ENCODE measurements around a stretch of chr4.

- PRO-cap: no peak
These were observed 69.3 kb downstream of the SORBS2 start for GRCh38 chr4:185742674-185743148.

- PRO-cap: no peak
These were observed 53.5 kb downstream of the SORBS2 start for GRCh38 chr4:185758243-185759124.

- PRO-cap: unidirectional peak, plus-strand start at chr4:185774165
These were observed 38.0 kb downstream of the SORBS2 start for GRCh38 chr4:185773952-185774339.

GRCh38 chr4:185774706-185775180, 37.3 kb downstream of the SORBS2 start:
- PRO-cap: no peak

- PRO-cap: no peak
These were observed 8.6 kb upstream of the SORBS2 start for GRCh38 chr4:185820480-185821129.

- PRO-cap: no peak
These were observed 41.7 kb upstream of the TLR3 start for GRCh38 chr4:186027221-186027720.

GRCh38 chr4:186039686-186040300, 29.2 kb upstream of the TLR3 start:
- PRO-cap: no peak

DNA sequence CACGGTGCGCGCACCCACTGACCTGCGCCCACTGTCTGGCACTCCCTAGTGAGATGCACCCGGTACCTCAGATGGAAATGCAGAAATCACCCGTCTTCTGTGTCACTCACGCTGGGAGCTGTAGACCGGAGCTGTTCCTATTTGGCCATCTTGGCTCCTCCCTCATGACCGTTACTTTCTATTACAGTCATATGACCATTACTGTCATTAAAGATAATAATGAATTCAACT, 47.2 kb downstream of the TLR3 start:
- PRO-cap: no peak

GRCh38 chr4:186132944-186133143, 58.5 kb upstream of the CYP4V2 start:
- PRO-cap: no peak

GRCh38 chr4:186195924-186196563, 4.7 kb downstream of the CYP4V2 start:
- PRO-cap: no peak

- PRO-cap: no peak
These were observed 14.7 kb downstream of the KLKB1 start for GRCh38 chr4:186242103-186242334.

- PRO-cap: no peak
These were observed 5.9 kb upstream of the F11 start for GRCh38 chr4:186259912-186260592.

DNA sequence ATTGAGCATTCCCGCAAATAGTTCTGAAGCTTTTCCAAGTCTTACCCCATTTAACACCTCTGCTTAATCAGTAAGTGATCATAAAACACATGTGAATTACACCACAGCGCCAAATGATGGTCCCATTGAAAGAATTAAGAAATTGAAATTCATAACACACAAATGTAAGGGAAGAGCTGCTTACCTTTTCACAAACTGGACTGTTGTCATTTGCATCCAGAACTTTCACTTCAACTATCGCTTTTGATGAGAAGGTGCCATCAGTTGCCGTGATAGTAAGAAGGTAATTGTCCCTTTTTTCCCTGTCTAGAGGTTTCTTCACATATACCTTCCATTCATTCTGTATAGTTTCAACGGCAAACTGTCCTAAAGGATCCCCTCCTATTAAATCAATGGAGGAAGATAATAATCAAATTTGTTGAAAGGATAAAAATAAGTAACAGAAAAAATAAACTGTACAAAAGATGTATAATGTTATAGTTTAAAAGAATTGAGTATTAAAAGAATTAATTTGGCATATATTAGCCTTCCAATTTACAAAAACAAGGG, 61.5 kb upstream of the MTNR1A start:
- PRO-cap: no peak

DNA sequence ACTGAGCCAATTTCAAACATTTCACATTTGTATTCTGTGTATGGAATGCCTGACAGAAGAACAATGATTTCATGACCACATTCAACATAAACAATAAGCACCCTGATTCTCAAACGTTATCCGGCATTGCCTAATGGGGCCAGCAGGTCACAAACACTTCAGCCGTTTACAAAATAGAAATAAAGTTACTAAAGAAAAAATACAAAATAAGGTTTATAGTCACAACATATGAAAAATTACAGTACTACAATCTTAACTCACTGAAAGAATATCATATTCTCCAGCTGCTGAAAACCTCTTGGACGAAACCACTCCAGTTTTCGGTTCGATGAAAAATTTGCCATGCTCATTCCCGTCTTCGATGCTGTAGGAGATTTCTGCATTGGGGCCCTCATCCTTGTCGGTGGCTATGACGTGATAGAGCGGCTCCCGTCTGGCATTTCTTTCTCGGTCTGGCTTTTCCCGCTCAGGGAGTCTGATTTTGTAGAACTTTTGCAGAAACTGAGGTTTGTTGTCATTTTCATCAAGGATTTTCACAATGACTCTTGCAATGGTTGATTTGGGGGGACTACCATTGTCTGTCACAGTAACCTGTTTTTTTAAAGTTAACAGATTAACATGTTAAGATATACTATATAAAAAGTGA, 81.1 kb upstream of the MTNR1A start:
- PRO-cap: no peak

DNA sequence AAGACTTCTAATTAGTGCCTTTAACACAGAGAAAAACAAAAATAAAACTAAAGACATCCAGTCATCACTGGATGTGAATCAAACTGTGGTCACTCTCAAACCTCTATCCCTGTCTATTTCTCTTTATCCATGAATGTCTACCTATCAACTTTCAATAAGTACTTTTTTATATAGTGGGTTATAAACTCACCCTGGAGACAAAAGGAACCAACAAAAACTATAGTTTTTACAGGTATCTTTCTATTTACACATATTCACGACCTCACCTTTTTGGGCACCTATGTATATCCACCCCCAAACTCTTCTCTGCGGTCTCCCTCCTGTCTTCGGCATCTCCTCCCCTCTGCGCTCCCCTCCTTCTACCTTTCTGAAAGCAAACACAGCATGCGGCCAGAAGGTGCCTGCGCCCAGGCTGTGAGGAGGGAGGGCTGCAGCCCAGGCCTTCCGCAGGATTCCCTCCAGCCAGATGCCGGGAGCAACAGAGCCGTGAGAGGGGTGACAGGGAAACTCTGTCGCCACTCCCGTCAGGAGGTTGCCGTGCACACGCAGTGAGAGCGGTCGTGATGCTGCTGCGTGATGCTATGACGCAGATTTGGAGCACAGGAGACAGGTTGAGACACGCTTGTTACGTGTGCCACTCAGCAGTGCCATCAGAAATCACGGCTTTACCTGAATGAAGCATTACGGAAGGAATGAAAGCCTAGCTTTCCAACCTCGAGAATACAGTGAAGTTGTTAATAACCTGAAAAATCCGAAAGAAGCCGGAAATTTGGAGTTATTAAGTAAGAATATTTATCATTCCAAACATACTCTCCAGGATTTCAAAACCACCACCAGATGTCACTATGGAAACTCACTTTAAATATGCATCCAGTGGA, 54.6 kb downstream of the FAT1 start:
- PRO-cap: no peak

GRCh38 chr4:186707591-186708594, 15.8 kb downstream of the FAT1 start:
- PRO-cap: no peak

DNA sequence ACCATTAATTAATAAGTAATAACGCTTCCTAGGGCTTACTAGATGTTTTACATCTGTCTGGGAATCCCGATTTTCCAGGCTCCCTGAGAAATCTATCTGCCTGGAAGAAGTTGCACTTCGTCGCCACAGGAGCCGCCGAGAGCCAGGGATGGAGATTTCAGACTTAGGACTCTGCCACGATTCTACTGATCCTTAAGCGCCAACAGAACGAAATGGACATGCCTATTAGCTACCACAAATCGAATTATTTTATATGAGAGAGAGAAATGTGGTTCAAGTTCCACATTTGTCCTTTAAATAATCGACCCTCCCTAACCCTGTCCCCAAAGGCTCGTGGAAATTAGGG, 1.8 kb upstream of the FAT1 start:
- PRO-cap: no peak

- PRO-cap: no peak
These were observed 34.3 kb upstream of the FAT1 start for GRCh38 chr4:186757887-186758340.

DNA sequence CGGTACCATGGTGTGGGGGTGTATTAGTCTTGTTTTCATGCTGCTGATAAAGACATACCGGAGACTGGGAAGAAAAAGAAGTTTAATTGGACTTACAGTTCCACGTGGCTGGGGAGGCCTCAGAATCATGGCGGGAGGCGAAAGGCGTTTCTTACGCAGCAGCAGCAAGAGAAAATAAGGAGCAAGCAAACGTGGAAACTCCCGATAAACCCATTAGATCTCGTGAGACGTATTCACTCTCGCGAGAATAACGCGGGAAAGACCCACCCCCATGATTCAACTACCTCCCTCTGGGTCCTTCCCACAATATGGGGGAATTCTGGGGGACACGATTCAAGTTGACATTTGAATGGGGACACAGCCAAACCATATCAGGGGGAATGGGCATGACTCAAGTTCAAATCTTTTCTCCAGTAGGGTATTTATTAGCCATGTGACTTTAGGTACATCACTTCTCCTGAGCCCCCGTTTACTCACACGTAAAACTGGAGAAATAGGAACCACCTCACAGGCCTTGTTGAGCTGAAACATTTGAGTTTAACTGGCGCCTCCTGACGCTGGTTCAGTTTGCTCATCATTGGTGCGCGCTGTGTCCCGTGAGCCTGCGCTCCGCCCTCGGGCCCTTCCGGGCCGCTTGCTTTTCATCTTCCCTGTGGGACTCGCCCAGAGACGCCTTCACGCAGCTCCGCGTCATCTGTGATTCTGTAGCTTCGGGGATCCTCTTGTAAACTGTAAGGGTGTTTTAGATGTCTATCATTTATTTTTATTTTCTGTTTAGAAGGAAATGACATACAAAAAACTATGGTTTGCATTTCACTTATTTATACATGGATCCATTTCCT, 35.5 kb upstream of the FAT1 start:
- PRO-cap: no peak

- PRO-cap: no peak
These were observed 41.4 kb upstream of the FAT1 start for GRCh38 chr4:186764961-186765563.

All from penis (tissue), 1 donor.